Gastroesophageal sphincter (tissue), 4 donors: Measurements from ENCODE around the genes DEFB123 and NOL4L.

- PRO-cap: no peak
- RAMPAGE, long total RNA, 4 experiments: no peak in any of the 4 experiments
Measured at GRCh38 chr20:31440419-31440858, at the start of gene DEFB123. Gene DEFB123, plus strand, starts transcription at chr20:31440632.

DNA sequence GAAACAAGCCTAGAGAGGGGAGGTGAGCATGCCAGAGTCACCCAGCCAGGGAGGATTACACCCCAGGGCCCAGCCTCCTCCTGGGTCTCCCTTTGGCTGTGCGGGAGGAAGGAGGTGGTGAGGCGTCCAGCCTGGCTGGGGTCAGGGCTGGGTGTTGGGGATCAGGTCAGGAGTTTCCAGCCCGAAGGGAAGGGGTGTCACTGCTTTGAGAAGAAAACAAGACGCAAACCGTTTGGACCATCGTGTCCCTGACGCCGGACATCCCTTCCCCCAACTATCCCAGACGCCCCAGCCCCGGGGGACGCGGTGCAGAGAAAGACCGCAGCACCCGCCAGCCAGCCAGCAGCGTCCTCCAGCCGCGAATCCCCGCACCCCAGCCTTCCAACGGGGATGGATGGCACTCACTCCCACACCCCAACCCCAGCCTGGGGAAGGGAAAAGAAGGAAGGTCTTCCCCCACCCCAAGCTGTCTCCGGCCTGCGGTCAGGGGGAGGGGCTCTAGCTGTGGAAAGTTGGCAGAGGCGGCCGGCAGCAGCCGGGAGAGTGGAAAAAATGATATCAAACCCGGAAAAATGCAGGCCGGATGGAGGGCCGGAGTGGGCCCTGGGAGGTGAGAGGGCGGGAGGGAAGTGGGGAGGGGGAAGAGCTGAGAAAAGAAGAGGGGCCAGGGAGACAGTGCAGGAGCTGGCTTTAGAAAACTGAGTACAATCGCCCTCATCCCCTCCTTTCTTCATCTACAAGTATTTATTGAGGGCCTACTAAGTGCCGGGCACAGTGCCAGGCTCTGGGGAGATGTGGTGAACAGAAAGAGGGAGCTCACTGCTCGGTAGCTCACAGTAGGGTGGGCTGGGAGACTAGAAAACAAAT is 10.6 kb downstream of the REM1 start:
- PRO-cap: bidirectional peak, plus-strand start at position 348 of the sequence, minus-strand start at position 207 of the sequence; bidirectional peak, plus-strand start at position 675 of the sequence, minus-strand start at position 437 of the sequence
- RAMPAGE, long total RNA, 4 experiments: no peak in any of the 4 experiments

- PRO-cap: bidirectional peak, plus-strand start at chr20:31587966, minus-strand start at chr20:31587845
- RAMPAGE, long total RNA, 4 experiments: no peak in any of the 4 experiments
Measured at GRCh38 chr20:31587284-31588493, 17.4 kb upstream of the ID1 start.

DNA sequence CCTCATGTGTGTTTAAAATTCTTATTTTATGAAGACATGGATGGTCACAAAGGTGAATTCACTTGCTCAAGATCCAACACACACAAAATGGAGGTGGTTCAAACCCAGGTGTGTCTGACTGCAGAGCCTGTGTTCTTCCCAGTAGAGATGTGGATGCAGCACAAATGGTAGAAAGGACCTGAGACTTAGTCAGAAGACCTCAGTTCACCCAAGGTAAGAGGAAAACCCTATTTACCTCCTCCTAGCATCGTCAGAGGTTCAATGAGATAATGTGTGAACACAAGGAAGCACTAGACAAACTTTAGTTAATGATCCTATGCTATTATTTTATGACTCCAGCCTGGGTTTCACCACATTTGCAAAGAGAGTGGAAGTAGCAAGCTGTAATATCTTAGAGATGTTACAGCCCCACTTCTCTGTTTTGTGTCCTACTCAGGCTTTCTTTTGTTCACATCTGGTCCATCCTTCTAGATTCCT is 36.5 kb downstream of the BCL2L1 start:
- PRO-cap: no peak
- RAMPAGE, long total RNA, 4 experiments: no peak in any of the 4 experiments

GRCh38 chr20:31716665-31717577 is 5.7 kb downstream of the BCL2L1 start:
- PRO-cap: no peak
- RAMPAGE, long total RNA, 4 experiments: no peak in any of the 4 experiments

DNA sequence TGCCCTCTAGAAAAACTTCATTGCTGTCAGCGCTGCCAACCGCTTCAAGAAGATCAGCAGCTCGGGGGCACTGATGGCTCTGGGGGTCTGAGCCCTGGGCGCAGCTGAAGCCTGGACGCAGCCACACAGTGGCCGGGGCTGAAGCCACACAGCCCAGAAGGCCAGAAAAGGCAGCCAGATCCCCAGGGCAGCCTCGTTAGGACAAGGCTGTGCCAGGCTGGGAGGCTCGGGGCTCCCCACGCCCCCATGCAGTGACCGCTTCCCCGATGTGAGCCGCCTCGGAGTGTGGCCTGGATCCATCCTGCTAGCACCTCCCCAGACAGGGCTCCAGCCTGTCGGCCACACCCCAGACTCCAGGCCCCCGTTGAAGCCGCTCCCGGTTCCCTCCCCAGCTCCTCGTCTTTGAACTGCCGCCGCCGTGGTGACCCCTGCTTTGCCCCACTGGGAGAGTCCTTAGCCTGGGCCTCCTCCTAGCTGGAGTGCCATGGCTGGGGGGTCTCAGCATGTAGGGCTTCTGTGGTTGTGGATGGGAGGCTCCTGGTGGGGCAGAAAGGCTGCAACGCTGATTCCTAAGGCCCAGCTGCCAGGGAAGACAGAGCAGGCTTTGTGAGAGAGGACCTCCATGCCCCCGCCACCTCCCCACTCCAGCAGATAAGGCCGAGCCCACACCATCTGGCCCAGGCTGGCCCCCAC is 11.6 kb downstream of the FOXS1 start:
- PRO-cap: no peak
- RAMPAGE, long total RNA, 4 experiments: no peak in any of the 4 experiments

GRCh38 chr20:31879262-31880433 is 9.2 kb downstream of the TTLL9 start:
- PRO-cap: unidirectional peak, minus-strand start at chr20:31879478; bidirectional peak, plus-strand start at chr20:31879829, minus-strand start at chr20:31879709
- RAMPAGE, long total RNA, 4 experiments: no peak in any of the 4 experiments

DNA sequence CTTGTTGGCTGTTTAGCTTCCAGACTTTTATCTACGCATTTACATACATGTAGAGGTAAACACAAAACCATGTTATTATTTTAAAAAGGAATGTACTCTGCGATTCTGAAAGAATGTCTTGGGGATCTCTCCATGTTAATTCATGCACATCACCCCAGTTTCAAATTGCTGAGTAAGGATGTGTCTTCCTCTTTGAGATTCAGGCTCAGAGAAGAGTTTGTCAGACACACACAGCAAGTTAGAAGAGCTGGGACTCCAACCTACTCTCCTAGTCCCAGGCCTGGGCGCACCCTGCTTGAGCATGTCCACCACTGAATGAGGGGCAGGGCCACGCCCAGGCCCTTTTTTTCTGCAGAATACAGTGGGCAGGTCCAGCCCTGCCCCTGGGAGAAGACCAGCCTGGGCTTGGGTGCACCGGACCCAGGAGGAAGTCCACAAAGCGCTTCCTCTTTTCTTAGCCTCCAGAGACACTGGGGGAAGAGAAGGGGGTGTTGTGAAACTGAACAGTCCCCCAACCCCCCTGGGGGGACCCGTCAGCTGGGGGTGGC is 11.9 kb upstream of the HCK start:
- PRO-cap: no peak
- RAMPAGE, long total RNA, 4 experiments: no peak in any of the 4 experiments

DNA sequence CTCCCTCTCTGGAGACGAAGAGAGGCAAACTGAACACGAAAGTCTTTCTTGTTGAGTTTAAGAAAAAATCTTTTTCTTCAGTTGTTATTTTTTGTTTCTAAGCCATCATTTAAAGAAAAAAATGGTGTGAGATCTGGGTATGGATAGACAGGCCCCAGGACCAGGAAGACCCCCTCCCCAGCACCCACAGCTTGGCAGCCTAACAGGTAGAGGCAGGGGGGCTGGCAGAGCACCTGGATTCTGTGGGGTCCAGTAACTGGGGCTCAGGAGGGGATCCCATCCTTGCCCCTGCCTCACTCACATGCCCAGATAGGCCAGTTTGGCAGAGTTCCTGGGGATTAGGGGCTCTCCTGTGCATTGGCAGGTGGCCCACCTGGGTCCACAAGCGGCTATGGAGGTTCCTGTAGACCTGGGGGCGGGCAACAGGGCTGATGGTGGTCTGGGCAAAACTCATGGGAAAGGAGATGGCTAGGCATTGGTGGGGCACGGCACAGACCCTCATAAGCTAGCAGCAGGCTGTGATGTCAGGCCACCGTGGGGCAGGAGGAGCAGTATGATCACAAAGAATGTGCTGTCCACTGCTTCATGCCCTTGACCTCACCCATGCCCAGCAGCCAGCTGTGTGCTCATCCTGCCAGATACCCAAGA is 19.4 kb downstream of the PLAGL2 start:
- PRO-cap: no peak
- RAMPAGE, long total RNA, 4 experiments: no peak in any of the 4 experiments

GRCh38 chr20:32194085-32194532 is 13.4 kb downstream of the PLAGL2 start:
- PRO-cap: no peak
- RAMPAGE, long total RNA, 4 experiments: no peak in any of the 4 experiments

- PRO-cap: no peak
- RAMPAGE, long total RNA, 4 experiments: no peak in any of the 4 experiments
Measured at GRCh38 chr20:32195111-32195762, 12.3 kb downstream of the PLAGL2 start.

GRCh38 chr20:32289640-32290106 is 12.2 kb downstream of the KIF3B start:
- PRO-cap: no peak
- RAMPAGE, long total RNA, 4 experiments: no peak in any of the 4 experiments

DNA sequence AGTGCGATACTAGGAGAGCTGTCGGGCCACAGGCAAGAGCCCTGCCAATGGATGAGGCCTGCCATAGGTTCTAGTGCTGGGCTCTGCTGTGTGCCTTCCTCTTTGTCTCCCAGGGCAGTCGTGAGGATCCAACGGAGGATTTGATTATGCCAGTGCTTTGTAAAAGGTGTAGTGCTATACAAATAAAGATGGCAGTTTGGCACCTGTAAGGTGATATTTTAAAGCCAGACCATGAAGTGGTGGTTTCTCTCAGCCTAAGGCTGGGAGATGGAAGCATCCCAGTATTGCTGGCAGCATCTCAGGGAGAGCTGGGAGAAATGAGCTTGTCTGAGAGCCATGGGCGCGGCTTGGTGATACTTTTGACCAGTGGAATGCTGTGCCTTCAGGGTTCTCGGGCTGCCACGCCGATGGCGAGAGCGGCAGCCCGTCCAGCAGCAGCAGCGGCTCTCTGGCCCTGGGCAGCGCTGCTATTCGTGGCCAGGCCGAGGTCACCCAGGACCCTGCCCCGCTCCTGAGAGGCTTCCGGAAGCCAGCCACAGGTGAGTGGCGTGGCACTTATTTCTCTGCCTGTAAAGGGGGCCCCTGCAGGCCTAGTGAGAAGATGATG is 71.5 kb downstream of the ASXL1 start:
- PRO-cap: no peak
- RAMPAGE, long total RNA, 4 experiments: no peak in any of the 4 experiments

DNA sequence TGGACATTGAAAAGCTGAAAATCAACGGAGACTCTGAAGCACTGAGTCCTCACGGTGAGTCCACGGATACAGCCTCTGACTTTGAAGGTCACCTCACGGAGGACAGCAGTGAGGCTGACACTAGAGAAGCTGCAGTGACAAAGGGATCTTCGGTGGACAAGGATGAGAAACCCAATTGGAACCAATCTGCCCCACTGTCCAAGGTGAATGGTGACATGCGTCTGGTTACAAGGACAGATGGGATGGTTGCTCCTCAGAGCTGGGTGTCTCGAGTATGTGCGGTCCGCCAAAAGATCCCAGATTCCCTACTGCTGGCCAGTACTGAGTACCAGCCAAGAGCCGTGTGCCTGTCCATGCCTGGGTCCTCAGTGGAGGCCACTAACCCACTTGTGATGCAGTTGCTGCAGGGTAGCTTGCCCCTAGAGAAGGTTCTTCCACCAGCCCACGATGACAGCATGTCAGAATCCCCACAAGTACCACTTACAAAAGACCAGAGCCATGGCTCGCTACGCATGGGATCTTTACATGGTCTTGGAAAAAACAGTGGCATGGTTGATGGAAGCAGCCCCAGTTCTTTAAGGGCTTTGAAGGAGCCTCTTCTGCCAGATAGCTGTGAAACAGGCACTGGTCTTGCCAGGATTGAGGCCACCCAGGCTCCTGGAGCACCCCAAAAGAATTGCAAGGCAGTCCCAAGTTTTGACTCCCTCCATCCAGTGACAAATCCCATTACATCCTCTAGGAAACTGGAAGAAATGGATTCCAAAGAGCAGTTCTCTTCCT is 77.7 kb downstream of the ASXL1 start:
- PRO-cap: no peak
- RAMPAGE, long total RNA, 4 experiments: no peak in any of the 4 experiments

DNA sequence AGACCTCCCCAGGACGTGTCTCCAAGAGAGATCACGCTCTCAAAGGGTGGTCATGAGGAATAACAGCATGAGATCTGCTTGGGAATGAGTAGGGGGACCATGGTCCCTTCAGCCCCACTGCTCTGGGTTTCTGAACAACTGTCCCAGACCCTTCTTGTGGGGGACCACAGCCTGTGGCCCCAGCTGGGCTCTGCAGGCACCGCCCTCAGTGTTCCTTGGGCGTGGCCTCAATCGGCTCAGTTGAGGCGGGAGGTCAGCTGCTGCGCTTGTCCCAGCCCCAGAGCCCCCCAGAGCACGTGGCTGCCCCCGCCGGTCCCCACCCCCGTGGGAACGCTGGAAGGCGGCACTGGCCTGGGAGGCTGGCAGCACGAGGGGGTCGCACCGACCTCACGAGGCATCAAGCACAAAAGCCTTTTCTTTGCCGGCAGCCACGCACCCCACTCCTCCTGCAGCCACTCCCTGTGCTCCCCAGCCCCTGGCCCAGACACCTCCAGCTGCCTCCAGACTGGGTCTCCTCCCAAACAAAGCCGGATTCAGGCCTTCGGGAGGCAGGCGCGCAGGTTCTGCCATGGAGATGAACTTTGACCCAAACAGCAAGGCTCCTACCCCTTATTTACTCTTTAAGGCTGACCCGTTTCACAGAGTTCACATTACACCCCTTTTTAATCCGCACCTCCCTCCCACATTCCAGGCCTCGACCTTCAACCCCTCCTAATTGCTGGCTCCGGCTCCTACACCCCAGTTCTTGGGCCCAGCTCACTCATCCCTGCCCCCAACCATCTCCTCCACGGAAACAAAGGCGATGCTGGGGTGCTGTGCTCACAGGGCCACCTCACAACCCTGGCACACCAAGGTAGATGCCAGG is 111.8 kb downstream of the NOL4L start:
- PRO-cap: no peak
- RAMPAGE, long total RNA, 4 experiments: no peak in any of the 4 experiments

DNA sequence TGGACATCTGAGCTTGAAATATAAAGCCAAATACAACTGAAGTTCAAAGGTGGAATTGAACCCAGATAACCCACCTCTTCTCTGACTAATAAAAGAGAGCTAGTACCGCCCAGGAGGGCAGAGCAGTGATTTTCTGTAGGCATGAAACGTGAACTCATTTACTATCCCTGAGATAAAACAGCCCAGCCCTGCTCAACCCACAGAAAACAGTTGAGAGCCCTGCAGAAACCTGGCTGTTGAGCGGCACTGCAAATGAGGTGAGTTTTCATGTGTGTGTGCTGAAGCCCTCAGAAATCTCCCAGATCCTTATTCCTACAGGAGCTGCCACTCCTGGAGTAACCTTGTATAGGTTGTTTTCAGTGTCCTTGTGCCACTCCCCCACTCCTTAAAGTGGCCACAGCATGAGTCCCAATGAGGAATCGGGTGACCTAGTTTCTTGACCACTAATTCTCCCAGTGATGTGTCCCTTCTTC is 99.2 kb downstream of the NOL4L start:
- PRO-cap: no peak
- RAMPAGE, long total RNA, 4 experiments: no peak in any of the 4 experiments

GRCh38 chr20:32538268-32539432 is 46.5 kb downstream of the NOL4L start:
- PRO-cap: no peak
- RAMPAGE, long total RNA, 4 experiments: no peak in any of the 4 experiments

DNA sequence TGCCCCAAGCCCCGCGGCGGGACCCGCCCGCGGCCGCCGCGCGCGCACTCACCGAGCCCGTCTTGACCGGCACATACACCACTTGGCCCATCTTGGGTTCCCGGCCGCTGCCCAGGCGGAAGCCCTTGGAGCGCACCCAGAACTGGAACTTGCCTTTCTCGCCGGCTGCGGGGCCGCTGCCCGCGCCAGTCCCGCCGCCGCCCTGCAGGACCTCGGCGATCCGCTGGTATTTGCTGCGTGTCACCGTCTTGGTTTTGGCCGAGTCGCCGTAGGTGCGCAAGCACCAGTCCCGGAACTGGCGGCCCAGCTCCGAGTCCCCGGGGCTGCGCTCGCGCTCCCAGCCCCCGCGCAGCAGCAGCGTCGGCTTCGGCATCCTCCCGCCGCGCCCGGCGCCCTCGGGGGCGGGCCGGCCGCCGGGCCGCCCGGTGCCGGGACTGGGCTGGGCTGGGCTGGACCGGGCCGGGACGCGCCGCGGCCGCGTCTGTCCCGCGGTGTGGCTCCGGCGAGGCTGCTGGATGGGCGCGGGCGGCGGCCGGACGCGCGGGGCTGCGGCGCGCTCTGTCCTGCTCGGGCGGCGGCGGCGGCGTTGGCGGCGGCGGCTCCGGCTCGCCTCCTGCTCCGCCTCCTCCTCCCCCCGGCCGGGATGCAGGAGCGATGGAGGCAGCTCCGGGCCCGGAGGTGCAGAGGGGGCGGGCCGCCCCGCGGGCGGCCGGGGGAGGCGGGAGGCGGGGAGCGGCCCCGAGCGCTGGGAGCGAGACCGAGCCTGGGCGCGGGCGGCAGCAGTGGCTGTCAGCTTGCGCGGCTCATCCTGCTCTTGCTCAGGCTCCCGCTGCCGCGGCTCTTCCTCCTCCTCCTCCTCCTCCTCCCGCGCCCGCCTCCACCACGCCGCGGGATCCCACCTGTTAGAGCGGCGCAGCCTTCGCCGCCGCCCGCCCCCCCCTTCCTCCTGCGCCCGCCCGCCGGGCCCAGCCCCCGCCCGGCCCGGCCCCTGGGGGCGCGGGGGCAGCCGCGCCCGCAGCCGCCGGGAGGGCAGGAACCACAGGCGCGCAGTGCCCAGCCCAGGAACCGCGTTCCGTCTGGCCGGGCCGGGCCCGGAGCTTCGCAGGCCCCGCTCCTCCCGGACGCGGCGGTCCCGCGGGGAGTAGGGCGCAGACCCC is at the start of gene NOL4L:
Gene NOL4L (minus strand): TSS at position 816 of the 1,157 bp plus-strand sequence.
- PRO-cap: unidirectional peak, minus-strand start at position 560 of the sequence
- RAMPAGE, long total RNA, 4 experiments: no peak in any of the 4 experiments

GRCh38 chr20:32621085-32621926 is 36.2 kb upstream of the NOL4L start:
- PRO-cap: no peak
- RAMPAGE, long total RNA, 4 experiments: no peak in any of the 4 experiments

- PRO-cap: unidirectional peak, minus-strand start at chr20:32830588
- RAMPAGE, long total RNA, 4 experiments: no peak in any of the 4 experiments
Measured at GRCh38 chr20:32830401-32830813, 10.7 kb downstream of the MAPRE1 start.